ENCODE measurements around a stretch of chr16.

DNA sequence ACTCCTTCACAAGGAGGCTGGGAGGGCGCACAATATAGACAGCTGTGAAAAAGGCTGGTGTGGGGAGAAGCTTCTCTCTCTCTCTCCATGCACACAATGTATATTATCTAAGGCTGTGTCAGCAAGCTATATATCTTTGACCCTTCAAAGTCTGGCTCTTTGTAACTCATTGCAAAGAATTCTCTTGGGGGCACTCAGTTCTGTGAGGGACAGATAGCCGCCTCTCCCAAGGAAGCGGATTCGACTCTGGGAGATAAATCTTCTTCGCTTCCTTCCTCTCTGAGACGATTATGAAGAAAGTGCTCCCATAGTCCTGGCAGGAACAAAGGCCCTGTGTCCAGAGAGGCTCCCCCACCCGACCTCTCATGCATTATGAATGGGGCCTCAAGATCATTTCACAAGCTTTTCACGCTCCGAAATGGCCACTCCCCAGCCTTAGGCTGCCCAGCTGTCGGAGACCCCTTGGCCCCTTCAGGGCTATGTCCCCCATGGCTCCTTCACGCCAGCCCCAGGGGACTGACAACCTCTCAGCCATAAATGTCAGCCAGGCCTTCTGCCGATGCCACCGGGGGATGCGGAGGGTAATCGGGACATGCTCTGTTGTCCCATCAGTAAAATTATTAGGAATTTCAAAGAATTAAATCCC lies 33.3 kb upstream of the MEAK7 start:
- RRBS: no CpG with 5 or more reads among the region's 15 CpGs

DNA sequence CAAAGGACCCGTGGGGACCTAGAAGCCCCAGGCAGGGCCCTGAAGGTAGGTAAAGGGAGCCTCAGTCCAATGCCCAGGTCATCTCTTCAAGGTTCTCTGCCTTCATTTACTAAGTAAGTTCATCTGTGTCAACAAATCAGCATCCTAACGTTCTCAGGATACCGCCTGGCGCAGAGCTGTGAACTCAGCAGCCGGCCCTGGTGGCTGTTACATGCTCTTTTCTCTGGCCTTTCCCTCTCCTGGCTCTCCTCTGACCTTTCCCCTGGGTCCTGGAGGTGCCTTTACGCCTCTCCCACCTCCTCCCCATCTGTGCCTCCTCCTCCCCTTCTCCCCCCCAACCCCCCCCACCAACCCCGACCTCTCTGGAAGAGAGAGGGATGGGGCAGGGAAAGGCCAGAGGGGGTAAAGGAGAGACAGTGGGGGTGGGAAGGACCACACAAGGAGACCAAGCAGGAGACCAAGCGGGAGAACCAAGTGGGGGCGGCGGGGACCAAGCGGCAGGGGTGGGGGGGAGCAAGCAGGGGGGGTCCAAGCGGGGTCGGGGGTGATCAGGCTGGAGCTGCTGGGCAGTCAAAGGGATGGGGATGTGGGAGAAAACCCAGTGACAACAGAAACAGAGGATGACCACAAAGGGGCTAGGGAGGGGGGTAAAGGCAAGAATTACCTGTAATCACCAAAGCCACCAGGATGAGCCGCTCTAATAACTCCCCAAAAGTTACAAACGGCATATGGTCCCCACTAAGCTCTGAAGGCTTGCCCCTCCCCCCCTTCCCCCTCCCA lies 19.4 kb downstream of the COTL1 start:
- RRBS: no CpG with 5 or more reads among the region's 15 CpGs

- RRBS: no CpG with 5 or more reads among the region's 18 CpGs
Measured at GRCh38 chr16:84599145-84600316, 18.3 kb downstream of the COTL1 start.

- RRBS: no CpG with 5 or more reads among the region's 13 CpGs
Measured at GRCh38 chr16:84607426-84608128, 10.3 kb downstream of the COTL1 start.

DNA sequence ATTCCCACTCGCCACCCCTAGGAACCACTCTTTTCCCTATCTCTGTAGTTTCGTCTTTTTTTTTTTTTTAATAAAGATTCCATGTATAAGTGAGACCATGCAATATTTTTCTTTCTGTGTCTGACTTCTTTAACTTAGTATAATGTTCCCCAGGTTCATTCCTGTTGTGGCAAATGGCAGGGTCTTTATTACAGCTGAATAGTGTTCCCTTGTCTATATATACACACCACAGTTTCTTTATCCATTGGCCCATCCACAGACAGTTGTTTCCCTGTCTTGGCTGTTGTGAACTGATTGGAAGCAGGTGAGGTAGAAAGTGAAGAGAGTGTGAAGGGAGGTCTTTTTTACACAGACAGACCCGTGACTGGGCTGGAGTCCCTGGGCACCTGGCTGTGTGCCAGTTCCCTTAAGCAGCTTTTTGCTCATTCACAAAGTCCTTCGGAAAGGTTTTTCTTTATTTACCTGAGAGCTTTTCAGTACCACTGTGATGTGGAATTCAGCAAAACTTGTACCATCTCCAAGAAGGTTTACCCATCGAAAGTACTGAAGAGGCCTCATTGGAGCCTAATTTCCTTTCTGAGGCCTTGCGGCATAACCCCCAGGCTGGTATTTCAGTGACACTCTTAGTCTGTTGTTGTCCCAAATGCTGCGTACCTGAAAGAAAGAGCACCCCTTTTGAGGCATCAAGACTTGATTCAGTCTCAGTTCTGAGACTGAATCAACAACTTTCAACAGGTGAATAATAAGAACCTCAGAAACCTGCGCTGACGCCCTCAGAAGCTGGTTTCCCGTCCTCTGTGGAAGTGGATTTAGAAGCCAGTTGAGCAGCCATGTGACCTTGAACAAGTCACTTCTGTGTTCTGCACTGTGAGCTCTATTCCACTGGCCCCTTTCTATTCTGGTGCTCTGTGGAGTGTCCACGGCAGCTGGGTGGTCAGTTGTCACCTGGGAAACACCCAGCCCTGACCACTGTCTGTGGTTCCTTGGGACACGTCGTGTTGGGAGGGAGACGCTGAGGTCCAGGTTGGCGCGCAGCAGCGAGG lies 54.0 kb upstream of the CRISPLD2 start:
- RRBS: no CpG with 5 or more reads among the region's 17 CpGs

DNA sequence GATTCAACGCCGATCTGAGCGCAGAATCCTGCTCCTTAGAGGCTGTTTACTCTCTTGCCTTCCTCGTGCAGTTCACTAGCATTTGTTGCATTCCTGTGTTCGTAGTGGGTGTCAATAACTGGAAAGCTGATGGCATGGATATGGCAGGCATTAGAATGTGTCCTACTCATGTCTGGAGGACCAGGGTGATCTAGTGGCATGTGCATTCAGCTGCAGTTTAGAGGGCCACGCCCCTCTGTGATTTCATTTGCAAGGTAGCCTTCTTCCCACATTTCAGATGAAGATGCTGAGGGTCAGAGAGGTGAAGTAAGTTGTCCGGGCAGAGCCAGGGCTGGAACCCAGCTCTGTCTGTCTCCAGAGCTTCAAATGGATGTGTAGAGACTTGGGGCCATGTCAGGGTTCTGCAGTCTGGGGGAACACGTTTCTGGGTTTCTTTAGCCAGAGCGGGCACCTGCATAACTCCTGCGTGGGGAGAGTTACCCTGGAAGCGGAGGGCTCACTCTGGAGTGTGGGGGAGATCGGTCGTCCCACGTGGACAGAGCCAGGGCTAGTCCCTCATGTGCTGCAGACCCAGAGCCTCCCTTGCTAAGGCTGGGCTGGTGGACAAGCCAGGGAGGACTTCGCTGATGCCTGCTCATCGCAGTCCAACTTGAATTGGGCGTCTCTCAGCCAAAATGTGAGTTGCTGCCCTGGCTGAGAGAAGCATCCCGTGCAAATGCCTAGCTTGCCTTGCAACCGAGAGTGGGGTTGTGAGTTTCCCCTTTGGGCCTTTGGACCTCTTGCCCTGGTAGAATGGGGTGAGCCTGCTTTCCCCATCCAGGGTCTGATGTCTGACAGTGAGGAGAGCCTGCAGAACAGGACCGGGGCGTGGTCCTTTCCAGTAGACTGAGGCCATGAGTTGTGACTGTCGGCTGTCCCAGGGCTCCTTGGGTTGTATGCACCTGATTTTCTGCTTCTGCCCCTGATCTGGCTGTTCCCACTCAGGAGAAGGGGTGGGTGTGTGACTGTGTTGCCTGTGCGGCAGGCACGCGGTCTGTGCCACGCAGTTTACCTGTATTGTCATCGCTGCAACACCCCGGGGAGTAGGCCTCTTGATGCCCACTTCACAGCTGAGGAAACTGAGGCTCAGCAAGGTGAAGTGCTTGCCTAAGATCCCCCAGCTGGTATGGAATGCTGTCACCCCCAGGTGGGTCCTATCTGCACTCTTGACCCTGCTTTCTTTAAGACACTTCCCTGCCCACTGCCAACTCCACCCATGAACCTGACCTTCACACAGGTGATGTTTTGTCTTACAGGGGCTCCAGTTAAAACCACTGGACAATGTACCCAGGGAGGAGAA lies 1.1 kb downstream of the CRISPLD2 start:
- RRBS: no CpG with 5 or more reads among the region's 28 CpGs

DNA sequence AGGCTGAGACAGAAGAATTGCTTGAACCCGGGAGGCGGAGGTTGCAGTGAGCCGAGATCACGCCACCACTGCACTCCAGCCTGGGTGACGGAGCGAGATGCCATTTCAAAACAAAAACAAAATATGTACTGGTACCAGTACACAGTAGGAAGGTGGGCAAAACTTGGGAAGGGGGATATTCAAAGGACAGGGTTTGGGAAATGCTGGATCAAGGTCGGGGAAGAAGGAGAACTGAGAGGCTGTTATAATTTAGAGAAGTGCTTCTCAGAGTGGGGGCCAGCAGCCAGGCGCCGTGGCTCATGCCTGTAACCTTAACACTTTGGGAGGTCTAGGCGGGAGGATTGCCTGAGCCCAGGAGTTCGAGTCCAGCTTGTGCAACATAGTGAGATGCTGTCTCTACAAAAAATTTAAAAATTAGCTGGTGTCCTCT lies 5.2 kb downstream of the CRISPLD2 start:
- RRBS: no CpG with 5 or more reads among the region's 11 CpGs

- RRBS: 73% methylated on average over 5 of the region's 32 CpGs
Measured at GRCh38 chr16:84933597-84934670, 77.4 kb downstream of the ZDHHC7 start.

GRCh38 chr16:84986220-84986795 lies 25.0 kb downstream of the ZDHHC7 start:
- RRBS: no CpG with 5 or more reads among the region's 20 CpGs

GRCh38 chr16:84990110-84990793 lies 21.1 kb downstream of the ZDHHC7 start:
- RRBS: 98% methylated on average over 7 of the region's 22 CpGs

DNA sequence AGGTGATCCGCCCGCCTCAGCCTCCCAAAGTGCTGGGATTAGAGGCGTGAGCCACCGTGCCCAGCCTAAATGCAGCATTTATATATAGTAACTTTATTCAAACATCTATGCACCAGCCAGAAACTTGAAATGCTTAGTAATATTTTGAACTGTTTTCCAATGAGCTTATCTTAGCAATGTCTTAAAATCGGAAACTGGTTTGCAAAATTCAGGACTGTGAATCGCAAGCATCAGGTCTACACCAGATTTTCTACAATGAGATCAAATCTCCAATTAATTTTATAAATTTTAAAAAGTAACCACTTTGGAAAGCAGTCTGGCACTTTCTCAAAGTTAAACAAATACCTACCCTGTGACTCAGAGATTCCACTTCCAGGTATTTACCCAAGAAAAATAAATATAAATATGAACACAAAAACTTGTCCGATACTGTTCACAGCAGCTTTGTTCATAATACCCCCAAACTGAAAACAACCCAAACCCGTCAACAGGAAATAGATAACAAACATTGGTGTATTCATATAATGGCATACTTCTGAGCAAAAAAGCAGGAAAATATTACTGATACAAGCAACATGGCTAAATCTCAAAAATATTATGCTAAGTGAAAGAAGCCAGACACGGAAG lies 12.2 kb downstream of the ZDHHC7 start:
- RRBS: no CpG with 5 or more reads among the region's 9 CpGs

DNA sequence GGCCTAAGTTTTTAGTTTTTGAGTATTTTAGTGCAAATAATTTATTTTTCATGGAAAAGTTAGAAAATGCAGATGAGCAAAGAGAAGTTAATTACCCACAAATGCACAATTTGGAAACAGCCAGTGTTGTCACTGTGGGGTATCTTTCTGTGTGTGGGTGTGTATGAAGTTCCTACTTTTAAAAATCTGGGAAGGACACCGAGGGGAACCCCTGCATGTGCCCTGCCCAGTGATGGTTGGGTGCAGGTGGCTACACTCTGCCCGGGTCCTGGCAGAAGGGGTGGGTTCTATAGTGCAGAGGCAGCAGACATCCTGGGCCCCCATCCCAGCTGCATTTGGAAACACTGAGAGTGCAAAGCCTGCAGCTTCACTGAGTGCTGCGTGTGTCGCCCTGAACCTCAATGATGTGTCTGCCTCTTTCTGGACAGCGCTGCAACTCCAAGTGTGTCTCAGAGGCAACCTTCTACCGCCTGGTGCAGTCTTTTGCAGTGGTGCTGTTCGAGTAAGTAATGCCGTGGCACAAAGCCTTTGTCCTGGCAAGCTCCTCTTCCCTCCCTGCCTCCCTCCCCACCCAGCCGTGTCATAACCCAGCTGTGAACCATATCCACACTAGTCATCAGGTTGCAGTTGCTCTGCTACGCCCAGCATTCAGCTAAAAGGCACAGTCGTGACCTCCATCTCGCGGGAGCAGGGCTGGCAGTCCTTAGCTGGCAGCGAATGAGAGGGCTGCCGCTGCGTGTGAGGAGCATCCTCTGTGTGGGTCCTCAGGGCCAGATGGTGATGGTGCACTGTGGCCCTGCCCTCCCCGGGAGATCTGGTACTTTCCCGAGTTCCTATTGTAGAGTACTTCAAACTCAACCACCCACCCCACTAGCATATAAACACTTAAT lies 39.5 kb downstream of the CIBAR2 start:
- RRBS: no CpG with 5 or more reads among the region's 18 CpGs

- RRBS: no CpG with 5 or more reads among the region's 25 CpGs
Measured at GRCh38 chr16:85093307-85094499, 18.6 kb downstream of the CIBAR2 start.

DNA sequence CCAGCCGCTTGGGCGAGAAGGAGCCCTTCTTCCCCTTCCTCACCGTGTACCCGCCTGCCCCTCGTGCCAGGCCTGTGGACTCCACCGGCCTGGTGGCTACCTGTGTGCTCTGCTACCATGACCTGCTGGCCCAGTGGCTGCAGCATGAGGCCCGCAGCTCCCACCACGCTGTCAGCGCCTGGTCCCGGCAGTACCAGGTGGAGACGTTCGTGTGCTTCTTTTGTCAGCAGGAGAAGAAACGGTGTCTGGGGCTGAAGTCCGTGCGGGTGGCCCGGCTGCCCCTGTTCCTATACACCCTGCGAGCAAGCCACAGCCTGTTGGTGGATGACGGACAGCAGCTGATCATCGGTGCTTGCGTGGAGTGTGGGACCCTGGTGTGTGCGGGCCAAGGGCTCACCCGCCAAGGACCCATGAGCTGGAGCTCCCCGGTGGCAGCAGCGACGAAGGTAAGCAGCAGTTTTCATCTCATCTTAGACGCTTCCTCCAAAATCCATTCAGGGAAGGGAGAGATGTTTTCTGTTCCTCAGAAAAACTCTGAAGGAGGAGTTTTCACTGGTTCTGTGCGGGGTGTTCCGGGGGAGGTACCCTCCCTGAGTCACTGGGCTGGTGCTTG lies 59.2 kb upstream of the CIBAR2 start:
- RRBS: 87% methylated on average over 7 of the region's 28 CpGs

DNA sequence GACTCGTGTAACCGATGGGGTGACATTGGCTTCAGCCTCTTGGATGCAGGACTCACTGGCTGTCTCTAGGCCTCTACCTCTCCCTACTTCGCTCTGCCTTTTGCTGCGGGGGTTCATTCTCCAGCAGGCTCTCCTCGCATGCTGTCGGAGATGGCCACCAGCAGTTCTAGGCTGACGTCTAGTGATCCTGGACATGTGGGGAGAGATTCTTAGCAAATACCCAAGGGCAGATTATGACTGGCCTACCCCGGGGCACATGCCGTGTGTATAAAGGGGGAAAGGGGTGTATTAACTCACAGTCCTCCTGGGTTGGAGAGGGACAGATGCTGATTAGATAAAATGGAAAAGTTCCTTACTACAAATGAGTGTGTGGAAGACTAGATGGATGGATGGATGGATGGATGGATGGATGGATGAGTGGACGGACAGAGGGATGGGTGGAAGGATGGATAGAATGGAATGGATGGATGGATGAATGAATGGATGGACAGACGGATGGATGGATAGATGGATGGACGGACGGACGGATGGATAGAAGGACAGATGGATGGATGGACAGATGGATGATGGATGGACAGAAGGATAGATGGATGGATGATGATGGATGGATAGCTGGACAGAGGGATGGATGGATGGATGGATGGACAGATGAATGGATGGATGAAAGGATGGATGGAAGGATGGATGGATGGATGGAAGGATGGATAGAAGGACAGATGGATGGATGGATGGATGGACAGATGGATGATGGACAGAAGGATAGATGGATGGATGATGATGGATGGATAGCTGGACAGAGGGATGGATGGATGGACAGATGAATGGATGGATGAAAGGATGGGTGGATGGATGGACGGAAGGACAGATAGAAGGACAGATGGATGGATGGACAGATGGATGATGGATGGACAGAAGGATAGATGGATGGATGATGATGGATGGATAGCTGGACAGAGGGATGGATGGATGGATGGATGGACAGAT lies 118.5 kb upstream of the CIBAR2 start:
- RRBS: no CpG with 5 or more reads among the region's 15 CpGs

DNA sequence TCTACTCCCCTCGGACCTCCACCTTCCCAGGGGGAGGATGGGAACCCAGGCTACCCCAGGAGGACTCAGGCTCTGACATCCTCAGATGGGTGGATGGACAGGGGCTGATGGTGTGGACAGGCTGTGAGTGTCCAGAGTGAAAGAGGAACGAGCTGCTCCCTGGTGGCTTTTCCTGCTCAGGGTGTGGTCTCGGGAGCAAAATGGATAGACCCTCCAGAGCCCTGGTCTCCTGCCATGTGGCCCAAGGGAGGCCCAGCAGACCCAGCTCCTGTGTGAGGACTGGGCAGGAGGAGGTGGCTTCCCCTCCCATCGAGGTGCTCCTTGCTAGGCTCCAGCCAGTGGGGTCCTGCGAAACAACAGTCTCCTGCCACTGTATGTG lies 120.1 kb upstream of the CIBAR2 start:
- RRBS: no CpG with 5 or more reads among the region's 5 CpGs

GRCh38 chr16:85330610-85331169 lies 218.4 kb upstream of the CIBAR2 start:
- RRBS: 20% methylated on average over 1 of the region's 8 CpGs

DNA sequence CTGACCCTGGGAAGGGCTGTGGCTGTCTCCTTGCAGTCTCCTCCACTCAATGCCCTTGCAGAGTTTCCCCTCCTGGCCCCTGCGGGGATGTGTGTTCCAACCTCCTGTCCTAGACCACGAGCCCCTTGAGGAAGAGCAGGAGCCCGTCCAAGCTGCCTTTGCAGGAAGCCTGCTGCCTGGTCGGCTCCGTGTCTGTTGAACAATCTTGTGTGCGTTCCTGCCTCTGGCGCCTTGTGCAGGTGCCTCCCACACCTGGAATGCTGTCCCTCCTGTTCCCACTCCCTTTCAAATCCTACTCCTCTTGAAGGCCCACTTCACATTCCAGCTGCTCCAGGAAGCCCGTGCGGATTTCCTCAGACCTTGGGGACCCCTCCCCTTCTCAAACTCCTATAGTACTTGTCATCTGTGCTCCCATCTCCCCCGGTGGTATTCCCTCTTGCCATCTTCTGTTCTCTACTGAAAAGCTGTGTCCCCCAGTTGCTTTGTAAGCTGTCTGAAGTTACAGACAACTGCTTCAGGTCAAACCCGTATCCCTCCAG lies 241.6 kb upstream of the CIBAR2 start:
- RRBS: no CpG with 5 or more reads among the region's 11 CpGs

DNA sequence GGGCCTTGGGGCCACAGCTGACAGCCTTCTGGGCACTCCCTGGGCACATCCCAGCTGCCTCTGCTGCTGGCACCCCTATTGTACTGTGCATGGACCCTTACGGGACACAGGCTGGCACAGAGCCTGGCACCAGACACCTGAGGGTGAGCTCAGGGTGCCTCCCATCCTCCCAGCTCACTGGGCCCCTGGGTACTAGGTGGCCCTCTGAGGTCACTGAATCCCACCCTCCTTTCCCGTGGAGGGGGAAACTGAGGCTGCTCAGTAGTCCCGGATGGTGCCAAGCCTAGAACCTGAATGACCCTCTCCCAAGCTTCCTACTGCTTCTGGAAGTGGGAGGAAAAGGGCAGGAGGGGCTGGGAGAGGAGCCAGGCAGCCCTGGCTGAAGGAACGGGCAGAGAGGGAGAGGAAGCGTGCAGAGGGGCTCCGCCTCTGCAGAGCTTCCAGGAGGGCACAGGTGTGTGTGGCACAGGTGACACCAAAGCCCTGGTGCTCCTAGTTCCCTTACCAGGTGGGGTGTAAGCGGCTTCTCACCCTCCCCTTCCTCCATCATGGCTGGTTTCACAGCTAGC lies 241.5 kb upstream of the GSE1 start:
- RRBS: no CpG with 5 or more reads among the region's 7 CpGs

DNA sequence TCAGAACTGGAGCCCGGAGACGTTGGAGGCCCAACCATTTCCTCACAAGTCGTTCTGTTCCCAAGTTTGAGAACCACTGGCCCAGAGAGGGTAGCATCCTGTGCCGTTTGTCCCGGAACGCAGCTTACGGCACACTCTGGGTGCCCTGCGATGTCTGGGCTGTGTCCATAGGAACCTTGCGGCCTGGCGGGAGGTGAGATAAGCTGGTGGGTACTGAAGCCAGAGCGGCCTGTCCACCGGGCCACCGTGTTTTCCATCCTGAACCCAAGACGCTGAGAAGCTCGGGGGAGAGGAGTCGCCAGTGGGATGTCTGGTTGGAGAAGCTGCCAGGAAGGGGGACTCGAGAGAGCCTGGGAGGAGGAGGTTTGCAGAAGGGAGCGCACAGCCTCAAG lies 211.1 kb upstream of the GSE1 start:
- RRBS: 83% methylated on average over 8 of the region's 18 CpGs

All from GM06990 (cell line).